Skeletal muscle cell (primary cell): ENCODE measurements around a stretch of chr12.

GRCh38 chr12:124569665-124570051, 2.2 kb upstream of the NCOR2 start:
- RRBS, result no CpG with 5 or more reads among the region's 8 CpGs

DNA sequence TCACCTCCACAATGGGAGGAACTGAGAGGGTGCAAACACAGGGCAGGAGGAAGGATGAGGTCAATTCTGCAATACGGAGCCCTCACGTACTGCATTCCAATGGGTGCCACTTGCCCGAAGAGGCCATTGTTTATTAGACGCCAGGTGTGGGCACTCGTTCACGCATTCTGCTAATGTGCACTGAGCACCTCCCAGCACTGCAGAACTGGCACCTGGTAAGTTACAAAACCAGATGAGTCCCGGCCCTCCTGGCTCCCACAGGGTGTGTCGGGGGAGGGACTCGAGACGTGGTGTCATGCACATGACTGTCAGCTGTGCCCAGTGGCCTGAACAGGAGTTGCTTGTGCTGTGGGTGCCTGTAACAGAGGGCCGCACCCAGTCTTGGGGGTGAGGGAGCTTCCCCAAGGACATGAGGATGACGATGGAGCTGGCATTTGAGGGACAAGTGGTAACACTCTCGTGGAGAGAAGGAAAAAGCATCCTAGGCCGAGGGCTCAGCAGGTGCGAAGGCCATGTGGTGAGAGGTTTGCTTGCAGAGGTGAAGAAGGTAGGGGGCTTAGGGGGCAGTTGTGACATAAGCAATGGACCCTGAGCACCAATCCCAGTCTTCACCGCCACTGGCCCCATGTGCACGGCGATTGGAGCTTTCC, 146.7 kb downstream of the SCARB1 start:
- RRBS, result no CpG with 5 or more reads among the region's 18 CpGs

DNA sequence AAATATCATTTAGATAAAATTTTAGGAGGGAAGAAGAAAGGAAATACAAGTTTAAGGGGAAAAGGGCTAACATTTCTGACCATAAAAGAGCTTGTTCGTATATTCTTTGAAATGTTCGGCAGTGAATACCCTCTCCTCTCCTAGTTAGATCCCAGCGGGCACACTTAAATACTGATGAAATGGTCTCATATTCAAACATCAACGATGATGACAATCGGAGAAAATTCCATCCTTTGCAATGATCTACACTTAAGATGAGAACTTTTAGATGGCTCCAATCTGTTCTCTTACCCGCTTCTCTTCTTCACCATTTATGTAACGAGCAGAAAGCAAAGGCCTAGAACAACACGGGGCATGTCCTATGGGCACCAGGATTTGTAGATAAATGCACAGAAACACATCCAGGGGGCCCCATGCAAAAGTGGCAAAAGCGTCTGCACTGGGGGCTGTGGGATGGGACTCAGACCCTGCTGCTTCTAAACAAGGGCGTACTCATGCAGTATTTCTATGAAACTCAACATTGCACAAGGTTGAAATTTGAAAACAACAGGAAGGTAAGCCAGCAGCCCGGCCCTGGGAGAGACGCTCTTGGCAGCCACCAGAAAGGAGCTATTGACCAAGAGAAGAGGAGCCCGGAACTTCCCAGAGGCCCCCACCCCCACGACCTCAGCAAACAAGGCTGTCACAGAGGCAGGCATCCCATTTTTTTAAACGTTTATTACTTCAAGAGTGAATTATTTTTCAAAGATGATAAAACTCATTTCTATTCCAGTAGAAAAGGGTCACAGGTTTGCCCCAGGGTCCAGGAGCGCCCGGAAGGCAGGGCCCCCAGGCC, 86.5 kb downstream of the SCARB1 start:
- RRBS, result 22% methylated on average over 3 of the region's 17 CpGs

DNA sequence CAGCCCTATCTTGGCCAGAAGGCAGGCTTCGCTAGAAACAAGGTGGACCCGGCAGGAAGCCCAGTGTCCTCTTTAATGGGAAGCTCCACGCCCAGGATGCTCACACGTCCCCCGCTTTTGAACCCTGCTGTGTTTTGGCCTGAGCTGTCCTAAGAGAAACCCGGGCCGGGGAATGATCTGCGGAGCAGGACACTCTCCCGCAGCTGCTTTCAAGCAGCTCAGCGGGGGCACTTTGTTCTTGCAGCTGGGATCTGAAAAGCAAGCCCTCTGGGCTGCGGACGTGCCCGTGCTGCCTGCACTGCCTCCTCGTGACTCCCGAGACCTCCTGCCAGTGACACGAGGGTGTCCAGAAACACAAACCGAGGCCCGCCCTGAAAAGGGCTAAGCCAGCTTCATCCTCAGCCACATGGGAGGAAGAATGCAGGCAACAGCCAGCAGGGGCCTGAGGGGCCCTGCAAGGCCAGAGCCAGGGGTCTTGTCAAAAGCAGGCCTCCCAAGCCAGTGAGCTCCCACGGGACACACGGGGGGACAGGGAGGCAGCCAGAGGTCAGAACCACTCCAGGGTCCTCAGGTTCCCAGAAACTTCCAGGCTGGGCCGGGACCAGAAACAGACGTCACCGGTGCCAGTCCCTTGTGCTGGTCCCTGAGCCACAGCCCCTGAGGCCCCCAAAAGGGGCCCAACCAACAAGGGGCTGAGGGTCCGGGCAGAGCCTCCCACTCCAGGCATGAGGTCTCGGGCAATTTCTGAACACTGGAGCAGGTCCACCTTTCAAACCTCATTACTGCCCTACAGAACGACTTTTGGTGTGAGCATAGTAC, 29.7 kb downstream of the SCARB1 start:
- RRBS, result 75% methylated on average over 2 of the region's 26 CpGs

DNA sequence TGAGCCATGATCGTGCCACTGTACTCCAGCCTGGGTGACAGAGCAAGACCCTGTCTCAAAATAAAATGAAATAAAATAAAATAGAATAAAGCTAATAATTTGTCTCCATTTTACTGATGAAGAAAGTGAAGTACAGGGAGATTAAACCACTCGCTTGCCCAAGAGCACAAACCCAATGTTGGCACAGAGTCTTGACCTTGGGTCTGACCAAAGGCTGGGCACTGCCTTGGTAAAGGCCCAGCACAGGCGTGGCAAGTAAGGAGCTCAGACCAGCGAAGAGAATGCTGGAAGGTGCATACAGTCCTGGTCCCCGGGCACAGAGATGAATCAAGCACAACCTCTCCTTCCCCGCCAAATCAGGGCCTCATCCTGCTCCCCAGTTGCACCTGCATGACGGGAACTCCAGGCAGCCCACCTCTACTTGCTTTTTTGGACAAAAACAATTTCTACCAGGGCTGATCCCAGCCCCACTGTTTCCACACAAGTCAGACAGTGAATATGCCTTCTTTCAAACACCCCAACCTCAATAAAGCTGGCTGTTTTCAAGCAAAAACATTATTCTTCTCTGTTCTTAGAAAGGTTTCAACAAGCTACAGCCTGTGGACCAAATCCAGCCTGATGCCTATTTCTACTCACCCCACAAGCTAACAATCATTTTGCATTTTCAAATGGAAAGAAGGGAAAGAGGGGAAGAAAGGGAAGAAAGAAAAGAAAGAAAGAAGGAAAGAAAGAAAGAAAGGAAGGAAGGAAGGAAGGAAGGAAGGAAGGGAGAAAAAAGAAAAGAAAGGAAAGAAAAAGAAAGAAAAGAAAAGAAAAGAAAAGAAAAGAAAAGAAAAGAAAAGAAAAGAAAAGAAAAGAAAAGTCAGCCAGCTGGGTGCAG, 26.7 kb downstream of the SCARB1 start:
- RRBS, result no CpG with 5 or more reads among the region's 7 CpGs

DNA sequence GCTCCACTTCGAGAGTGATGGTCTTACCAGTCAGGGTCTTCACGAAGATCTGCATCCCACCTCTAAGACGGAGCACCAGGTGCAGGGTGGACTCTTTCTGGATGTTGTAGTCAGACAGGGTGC, 2.2 kb downstream of the UBC start:
- RRBS, result no CpG with 5 or more reads among the region's 3 CpGs

DNA sequence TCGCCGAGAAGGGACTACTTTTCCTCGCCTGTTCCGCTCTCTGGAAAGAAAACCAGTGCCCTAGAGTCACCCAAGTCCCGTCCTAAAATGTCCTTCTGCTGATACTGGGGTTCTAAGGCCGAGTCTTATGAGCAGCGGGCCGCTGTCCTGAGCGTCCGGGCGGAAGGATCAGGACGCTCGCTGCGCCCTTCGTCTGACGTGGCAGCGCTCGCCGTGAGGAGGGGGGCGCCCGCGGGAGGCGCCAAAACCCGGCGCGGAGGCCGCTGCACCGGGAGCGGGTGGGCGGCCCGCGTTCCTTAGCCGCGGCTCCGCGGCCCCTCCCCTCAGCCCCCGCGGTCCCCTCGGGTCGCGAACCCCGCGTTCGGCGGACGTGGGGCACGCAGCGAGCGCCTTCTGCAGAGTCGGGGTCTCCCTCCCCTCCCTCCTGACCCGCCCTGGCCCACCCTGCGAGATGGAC, 301 bp upstream of the UBC start:
- RRBS, result 5% methylated on average over 11 of the region's 52 CpGs

DNA sequence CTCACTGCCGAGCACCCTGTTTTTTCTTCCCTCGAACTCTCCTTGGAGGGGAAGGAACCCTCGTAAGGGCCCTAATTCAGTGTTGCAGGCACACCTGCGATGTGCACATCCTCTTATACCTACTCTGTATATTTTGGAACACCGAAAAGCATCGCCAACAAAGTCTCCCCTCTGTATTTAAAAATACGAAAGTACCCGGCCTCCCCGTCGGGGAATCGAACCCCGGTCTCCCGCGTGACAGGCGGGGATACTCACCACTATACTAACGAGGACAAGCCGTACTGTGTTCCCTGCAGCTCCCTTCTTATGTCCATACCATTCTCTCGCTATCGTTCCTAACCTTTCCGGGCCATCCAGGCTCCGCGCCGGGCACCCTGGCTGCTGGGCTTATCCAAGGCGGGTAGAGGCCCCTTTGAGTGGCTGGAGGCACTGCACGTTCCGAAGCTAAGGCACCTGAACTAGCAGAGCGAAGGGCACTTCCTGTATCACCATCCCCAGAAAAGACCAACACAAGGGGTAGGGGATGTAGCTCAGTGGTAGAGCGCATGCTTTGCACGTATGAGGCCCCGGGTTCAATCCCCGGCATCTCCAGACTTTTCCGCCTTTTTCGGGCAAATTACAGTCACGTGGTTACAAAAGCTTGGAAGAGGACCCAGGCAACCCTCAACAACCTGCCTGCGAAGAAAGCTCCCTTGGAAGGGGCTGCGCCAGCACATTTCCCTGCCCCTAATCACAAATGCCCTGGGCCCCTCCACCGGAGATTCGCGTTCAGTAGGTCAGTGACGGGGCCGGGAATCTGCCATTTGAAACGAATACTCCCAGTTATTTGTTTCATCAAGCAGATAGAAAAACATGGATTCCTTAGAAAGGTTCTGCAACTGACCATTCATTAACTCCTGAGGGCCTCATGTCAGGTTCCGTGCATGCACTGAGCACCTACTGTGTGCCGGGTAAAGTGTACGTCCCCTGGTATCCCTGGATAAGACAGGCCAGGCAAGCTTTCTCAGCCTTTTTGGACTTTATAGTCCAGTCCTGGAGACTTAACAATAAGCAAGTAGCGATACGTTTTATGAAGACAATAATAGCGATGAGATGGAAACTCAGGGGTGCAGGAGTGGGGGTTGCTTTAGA, 25.4 kb upstream of the UBC start:
- RRBS, result no CpG with 5 or more reads among the region's 48 CpGs

- RRBS, result no CpG with 5 or more reads among the region's 10 CpGs
These were observed 466.1 kb downstream of the TMEM132B start for GRCh38 chr12:125652389-125652625.

DNA sequence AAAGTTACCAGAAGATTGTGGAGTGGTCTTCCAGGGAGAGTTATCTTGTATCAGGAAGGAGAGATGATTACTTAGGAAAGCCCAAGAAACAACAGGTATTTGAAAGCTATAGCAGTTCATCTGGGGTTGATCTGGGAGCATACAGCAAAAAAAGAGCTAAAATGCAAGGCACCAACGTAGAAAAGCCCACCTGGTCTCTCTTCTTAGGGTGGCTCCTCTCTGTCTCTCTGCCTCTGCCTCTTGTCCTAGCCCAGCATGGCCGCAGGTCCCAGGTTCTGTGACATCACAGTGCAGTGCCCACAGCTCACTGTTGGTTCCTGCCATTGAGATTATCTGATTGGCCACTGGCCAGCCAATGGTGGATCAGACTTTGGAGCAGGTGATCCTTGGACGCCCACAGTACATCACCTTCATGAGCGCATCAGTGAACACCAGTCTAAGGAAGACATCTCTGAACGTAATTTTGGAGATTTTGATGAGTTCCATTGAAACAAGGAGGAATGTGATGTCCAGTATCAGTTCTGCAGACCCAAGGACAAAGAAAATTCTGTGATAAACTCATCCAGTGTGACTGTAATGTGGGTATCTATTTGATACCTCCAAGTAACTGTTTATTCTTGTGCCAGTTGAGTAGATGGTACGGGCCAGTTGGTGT, 979.8 kb downstream of the TMEM132B start:
- RRBS, result no CpG with 5 or more reads among the region's 6 CpGs

GRCh38 chr12:126899938-126900470, 1367.0 kb upstream of the TMEM132C start:
- RRBS, result 80% methylated on average over 2 of the region's 14 CpGs

DNA sequence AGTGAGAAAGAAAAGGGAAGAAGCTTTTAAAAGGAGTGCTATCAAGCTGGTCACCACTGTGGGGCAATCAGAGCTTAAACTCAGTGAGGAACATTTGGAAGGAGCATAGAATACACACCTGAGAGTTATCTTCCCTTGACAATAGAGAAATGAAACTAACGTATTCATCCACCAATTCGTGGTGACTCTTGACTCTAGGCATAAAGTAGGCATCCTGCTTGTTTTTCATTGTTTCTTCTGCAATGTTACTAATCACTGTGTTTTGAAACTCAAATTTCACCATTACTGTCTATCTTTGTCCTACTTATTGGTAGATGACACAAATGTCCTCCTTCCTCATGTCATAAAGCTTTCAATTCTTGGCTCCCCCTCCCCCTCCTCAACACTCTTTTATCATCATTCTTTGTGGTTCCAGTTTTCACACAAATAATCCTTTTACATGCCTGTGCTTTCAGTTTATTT, 1340.6 kb upstream of the TMEM132C start:
- RRBS, result no CpG with 5 or more reads among the region's 2 CpGs

DNA sequence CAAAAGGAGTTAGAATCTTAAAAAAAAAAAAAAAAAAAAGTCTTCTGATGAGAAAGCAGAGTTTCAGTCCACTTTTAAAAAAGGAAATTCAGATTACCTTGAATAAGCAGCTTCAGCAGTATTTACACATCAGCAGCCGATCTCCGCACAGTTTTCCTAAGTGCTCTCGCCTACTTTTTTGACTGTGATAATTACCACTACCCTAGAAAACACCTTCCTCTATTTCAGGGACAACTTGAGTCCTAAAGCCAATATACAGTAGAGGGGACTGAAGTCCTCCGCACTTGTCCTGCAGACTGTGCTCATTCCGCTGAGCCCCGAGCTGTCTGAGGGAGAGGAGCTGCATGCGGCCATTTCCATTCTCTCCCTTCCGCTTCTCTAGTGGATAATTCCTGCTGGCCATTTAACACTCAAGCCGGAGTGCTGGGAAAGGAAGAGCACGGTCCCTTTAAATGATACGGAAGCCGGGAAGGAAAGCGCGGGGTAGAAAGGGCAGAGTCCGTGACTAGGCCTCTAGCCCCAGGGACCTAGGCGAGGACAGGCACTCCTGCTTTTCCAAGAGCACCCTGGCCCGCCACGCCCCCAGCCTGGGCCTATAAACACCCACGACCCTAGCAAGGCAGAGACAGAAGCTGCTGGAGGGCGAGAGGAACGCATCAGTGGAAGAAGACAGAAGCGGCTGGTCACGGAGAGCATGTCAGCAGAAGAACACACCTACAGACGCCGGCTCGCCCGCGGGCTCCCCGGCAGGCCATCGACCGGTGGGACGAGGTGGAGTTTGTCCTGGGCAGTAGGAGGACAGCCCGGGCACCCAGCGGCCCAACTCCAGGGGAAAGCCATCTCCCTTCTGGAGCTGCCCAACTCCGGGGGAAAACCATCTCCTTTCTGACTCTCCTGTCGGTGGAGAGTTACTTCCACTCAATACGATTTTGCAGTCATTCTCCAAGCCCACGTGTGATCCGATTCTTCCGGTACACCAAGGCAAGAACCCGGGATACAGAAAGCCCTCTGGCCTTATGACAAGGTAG, 1206.7 kb upstream of the TMEM132C start:
- RRBS, result 84% methylated on average over 8 of the region's 41 CpGs

- RRBS, result no CpG with 5 or more reads among the region's 2 CpGs
These were observed 950.0 kb upstream of the TMEM132C start for GRCh38 chr12:127316938-127317347.

GRCh38 chr12:127824761-127825108, 442.2 kb upstream of the TMEM132C start:
- RRBS, result no CpG with 5 or more reads among the region's 2 CpGs

GRCh38 chr12:128603569-128603810, 220.3 kb downstream of the SLC15A4 start:
- RRBS, result no CpG with 5 or more reads among the region's 2 CpGs

GRCh38 chr12:128817524-128818507, 5.9 kb downstream of the SLC15A4 start:
- RRBS, result no CpG with 5 or more reads among the region's 12 CpGs

GRCh38 chr12:129379482-129379900, 524.3 kb downstream of the TMEM132D start:
- RRBS, result no CpG with 5 or more reads among the region's 4 CpGs

- RRBS, result no CpG with 5 or more reads among the region's 2 CpGs
These were observed 429.8 kb downstream of the TMEM132D start for GRCh38 chr12:129474123-129474416.

DNA sequence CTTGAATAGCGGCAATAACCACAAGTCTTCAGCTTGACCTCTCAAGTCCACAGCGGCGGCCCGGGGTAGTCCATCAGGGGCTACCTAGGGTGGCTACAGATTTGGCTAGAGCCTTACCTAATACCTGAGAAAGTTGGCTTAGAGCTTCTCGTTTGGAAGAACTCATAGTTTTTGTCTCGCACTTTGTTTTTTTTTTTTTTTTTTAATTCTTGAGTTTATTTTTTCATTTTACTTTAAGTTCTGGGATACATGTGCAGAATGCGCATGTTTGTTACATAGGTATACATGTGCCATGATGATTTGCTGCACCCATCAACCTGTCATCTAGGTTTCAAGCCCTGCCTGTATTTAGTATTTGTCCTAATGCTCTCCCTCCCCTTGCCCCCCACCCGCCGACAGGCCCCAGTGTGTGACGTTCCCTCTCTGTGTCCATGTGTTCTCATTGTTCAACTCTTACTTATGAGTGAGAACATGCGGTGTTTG, 48.7 kb downstream of the FZD10 start:
- RRBS, result no CpG with 5 or more reads among the region's 11 CpGs